WTC11 (cell line): ENCODE measurements around the gene NRIP2.

GRCh38 chr12:2800310-2800842, 5.6 kb downstream of the FKBP4 start:
- PRO-cap: no peak

DNA sequence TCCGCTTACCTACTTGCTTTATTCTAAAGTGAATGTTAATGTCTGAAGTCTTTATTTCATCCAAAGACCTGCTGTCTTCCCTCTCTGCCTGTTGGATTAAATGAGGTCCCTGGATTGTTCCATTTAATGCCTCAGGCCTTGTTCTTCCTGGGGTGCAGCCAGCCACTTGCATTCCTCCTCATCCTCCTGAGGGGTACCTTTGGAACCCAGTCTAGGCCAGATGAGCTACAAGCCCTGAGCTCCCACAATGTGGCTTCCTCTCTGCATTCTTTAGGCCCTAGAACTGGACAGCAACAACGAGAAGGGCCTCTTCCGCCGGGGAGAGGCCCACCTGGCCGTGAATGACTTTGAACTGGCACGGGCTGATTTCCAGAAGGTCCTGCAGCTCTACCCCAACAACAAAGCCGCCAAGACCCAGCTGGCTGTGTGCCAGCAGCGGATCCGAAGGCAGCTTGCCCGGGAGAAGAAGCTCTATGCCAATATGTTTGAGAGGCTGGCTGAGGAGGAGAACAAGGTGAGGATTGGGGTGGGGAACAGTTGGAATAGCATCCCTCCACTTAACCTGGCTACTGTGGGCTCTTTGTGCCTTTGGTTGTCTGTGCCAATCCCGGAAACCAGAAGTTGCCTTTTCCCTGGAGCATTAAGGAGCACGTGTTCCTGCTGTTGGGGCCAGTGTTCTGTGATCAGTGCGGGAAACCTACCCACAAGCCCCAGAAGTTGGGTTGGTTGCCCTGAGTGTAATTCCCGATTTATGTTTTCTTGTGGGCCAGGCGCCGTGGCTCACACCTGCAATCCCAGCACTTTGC, 6.3 kb downstream of the FKBP4 start:
- PRO-cap: no peak

- PRO-cap: no peak
Observed at GRCh38 chr12:2834487-2835484, at the start of gene NRIP2. Gene NRIP2, minus strand, starts transcription at chr12:2835035.

GRCh38 chr12:2960333-2961131, 1.3 kb downstream of the TEAD4 start:
- PRO-cap: no peak

DNA sequence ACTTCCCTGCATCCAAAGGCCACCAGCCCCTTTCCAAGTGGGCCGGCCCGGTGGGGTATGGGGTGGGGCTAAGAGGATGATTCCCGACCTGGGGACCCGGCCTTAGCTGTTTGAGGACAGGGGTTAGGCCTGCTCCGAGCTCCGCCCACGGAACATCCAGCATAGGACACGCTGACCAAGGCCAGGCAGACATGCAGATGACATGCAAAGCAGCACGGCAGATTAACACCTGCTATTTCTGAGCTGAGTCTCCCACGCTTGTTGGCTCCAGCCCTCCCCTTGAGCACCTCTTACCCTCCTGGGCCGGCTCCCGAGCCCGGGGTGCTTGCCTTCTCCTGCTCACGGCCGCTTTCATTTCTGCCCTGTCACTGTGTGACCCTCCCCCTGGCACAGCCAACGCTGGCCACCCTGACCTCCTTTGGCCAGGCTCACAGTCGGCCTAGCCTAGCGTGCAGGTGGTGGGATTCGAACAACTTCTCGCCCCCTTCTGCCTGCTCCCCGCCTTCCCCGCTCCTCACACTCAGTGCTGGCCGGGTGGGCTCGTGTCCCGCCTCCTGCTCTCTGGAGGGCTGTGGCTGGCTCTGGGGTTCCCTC, 40.2 kb downstream of the TEAD4 start:
- PRO-cap: no peak

GRCh38 chr12:3102870-3103533, 25.8 kb downstream of the TSPAN9 start:
- PRO-cap: no peak

GRCh38 chr12:3200981-3202137, 124.2 kb downstream of the TSPAN9 start:
- PRO-cap: no peak

- PRO-cap: no peak
Observed at GRCh38 chr12:3231196-3232053, 154.2 kb downstream of the TSPAN9 start.

GRCh38 chr12:3264797-3265237, 187.6 kb downstream of the TSPAN9 start:
- PRO-cap: no peak

DNA sequence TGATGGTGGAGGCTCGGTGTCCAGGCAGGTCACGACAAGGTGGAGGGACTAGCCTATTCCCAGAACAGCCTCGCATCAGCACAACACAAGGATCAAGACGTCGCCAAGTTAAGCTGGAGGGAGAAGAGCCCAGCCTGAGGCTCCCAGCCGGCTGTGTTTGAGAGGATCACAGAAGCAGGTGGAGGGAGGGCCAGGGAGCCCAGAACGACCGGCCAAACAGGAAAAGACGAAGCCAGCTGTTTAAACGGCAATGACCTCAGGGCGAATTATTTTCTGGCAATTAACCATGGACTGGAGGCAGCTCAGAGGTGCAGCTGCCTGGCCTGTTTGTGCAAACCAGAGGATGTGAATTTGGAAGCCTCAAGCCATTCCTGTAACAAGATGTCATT, 175.9 kb upstream of the PRMT8 start:
- PRO-cap: no peak

DNA sequence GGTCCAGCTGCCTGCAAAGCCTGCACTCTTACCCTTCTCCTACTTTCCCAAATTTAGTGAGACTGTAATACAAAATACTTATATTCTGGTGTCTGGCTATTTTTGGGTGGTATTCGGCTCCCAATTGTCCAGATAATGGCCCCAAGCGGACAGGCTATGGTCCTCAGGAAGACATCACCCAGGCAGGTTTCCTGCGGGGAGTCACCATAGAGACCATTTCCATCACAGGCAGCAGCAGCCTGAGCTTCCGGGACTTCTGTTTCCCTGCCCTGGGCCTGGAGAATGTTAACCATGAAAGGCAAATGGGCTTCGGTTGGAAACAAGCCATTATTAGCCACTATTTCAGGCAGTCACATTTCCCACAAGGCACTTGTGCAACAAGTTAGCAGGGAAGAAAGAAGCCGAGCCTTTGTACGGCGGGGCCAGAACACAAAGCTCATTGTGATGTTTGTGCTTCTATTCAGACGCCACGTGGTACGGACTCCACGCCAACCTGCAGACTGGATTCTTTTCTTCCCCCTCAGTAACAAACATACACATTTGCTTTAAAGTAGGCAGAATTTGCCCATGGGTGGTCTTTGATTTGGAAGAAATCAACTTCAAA, 154.5 kb upstream of the PRMT8 start:
- PRO-cap: no peak

- PRO-cap: no peak
Observed at GRCh38 chr12:3717933-3718642, 34.8 kb downstream of the CRACR2A start.

GRCh38 chr12:3726309-3726839, 26.5 kb downstream of the CRACR2A start:
- PRO-cap: no peak

DNA sequence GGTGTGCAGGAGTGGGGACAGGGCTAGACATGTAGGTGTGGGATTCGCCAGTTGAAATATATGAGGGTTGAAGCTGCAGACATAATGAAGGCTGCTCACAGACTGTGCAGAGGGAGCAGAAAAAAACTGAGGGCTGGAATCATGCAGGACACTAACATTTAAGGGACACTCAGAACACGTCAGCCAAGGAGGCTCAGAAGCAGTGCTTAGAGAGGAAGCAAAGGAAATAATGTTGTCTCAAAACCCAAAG, 16.5 kb downstream of the CRACR2A start:
- PRO-cap: no peak

GRCh38 chr12:3748098-3749133, 4.5 kb downstream of the CRACR2A start:
- PRO-cap: no peak

GRCh38 chr12:3870831-3871230, 2.4 kb downstream of the PARP11 start:
- PRO-cap: no peak

GRCh38 chr12:3885470-3885799, 12.2 kb upstream of the PARP11 start:
- PRO-cap: no peak

DNA sequence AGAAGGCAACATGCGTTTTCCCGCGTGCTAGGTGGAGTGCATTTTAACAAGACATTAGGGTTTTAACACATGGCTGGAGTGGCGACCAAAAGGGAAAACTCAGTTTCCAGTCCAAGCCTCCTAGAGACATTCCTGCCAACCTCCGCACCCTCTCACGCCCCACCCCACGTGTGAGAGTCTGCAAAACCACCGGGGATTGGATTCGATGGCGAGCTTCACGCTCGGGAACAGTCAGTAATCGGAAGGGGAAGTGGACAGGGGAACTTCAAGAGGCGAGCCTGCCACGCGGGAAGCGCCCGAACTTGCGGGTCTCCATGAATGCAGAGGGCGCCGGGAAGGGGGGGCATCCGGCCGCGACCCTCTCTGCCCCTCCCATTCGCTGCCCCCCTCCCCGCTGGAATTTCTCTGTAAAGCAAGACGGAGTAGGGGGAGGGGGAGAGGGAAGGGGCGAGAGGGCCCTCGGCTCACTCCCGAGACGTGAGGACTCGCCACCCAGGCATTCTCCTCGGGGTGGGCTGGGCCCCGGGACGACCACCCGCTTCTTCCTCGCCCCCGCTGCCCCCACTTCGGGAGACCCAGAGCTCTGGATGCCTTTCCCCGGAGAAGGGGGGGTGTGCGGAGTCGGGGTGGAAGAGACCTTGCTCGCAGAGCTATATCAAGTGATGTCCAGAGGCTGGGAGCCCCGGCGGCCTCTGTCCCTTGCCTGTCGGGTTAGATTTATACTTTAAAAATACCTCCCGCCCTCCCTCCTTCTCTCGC, 2.6 kb upstream of the CCND2 start:
- PRO-cap: bidirectional peak, plus-strand start at position 648 of the sequence, minus-strand start at position 320 of the sequence

GRCh38 chr12:4278328-4279219, 5.0 kb downstream of the CCND2 start:
- PRO-cap: no peak

- PRO-cap: no peak
Observed at GRCh38 chr12:4280938-4281706, 7.6 kb downstream of the CCND2 start.